Fallopian tube (tissue), 1 donor: ENCODE measurements around the genes HADHB, KCNK3, MAPRE3, TCF23, ZNF513, PPM1G and ZNF512.

- PRO-cap = bidirectional peak, plus-strand start at chr2:26244968, minus-strand start at chr2:26244604; unidirectional peak, plus-strand start at chr2:26245133; unidirectional peak, plus-strand start at chr2:26245162
Measured at GRCh38 chr2:26244535-26245684, at the start of gene HADHB. HADHB (plus strand) TSS chr2:26244939.

GRCh38 chr2:26503166-26504029 lies 55.2 kb downstream of the OTOF start:
- PRO-cap = unidirectional peak, plus-strand start at chr2:26503711

DNA sequence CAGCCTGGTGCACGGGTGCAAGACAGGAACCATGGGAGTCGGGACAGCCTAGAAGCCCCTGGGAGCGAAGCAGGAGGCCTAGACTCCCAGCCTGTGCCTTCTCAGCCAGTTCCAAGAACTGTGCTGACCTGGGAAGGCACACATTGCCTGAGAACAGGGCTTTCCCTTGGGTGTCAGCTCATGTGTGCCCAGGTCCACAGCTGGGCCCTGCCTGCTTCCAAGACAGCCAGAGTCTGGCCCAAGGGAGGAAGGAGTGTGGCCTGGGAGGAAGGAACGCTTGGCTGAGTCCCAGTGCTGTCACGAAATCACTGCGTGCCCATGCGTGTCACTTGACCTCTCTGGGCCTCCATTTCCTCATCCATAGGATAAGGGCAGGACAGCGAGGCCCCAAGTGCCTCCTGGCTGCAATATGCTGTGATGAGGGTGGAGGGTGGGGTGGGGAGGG lies 732 bp upstream of the KCNK3 start:
- PRO-cap = no peak

- PRO-cap = bidirectional peak, plus-strand start at chr2:26692781, minus-strand start at chr2:26692505
Measured at GRCh38 chr2:26692599-26693237, at the start of gene KCNK3. KCNK3 (plus strand) TSS chr2:26692722.

DNA sequence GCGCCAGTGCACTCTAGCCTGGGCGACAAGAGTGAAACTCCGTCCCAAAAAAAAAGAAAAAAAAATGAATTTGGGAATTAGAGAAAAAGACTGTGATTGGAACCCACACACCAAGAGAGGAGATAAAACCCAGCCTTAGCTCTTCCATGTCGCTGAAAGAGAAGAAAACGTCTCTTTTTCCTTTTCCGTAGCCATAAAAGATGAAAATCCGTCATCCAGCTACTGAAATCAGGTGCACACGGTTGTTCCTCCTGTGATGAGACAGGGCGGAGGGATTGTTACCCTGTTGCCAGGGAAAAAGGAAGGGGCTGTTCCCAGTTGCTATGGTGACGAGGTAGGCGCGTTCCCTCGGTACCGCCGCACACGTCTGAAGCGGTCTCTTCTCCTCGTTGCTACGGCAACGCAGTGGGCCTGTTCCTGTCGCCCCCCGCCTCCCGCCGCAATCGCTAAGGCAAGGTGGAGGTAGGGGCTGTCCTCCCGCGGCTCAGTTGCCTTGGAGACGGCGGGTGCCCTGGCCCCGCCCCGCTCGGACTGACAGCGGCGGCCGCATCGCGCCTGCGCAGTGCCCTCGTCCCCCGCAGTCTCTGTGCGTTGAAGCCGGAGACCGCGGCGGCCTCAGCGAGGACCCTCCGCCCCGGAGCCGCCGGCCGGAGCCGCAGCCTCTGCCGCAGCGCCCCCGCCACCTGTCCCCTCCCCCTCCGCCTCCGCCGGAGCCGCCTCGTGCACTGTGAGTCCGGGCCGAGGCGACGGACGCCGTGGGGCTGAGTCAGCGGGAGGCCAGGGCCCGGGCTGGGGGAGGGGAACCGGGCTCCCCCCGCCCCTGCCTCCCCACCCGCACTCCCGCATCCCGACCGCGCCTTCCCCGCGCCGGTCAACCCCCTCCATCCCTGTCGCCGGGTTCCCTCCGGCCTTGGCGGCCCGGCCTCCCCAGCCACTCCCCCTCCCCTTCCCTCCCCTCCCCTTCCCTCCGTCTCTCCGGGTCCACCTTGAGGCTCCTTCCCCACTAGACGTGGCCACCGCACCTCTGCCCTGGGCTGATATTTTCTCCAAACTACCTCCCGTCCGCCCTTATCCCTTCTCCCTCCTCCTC lies at the start of gene MAPRE3:
Gene MAPRE3 (plus strand): TSS at position 562 of the 1,090 bp plus-strand sequence.
- PRO-cap = bidirectional peak, plus-strand start at position 332 of the sequence, minus-strand start at position 263 of the sequence; bidirectional peak, plus-strand start at position 562 of the sequence, minus-strand start at position 448 of the sequence

- PRO-cap = no peak
Measured at GRCh38 chr2:27023884-27024565, 8.7 kb upstream of the TMEM214 start.

DNA sequence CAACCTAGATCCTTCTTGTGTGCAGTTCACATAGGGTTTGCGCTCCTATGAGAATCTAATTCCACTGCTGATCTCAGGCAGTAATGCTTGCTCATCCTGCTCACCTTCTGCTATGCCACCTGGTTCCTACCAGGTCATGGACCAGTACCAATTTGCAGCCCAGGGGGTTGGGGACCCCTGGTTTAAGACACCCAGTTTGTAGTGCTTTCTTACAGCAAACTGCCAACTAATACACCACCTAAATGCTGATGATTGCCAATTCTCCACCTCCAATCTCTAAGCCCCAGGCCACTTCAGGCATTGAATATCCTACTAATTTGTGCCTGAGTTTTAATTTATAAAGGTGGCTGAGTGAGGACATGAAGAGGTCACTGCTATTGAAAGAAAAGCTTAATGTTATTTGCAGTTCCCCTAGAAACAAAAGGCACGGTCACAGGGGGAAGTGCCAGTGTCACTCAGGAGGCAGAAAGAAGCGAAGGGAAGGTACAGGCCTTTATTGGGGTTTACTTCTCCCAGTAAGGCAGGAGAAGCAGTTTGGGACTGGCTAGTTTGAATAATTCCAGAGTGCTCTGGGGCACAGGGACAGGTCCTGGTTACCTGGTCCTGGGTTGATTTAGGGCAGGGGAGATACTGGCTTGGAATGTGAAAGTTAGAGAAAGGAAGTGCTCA lies 1.8 kb upstream of the ABHD1 start:
- PRO-cap = no peak

DNA sequence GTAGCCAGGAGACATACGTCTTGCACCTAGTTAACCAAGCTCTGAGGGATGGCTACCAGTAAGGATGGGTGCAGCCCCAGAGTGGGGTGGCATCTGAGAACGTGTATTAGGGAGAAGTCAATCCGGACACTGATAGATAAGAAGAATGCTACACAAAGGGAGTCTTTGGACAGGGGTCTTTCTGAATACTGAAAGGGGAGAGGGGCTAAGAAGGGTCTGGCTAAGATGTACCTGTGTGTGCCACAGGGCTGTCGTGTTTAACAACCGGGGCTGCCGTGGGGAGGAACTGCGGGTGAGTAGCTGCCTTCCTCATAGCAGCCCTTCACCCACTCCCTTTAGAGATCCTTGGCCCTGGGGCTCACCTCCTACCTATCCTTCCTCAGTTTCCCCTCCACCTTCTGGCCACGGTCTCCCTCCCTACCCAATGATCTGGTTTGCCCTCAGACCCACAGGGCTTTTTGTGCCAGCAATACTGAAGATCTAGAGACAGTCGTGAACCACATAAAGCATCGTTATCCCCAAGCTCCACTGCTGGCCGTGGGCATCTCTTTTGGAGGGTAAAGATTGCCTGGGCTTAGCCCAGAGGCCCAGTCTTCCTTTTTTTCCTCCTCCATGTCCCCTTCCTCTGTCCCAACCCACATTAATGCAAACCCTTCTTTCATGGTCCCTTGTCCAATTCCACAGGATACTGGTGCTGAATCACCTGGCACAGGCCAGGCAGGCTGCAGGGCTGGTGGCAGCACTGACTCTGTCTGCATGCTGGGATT lies 5.2 kb downstream of the PREB start:
- PRO-cap = no peak

- PRO-cap = bidirectional peak, plus-strand start at chr2:27149030, minus-strand start at chr2:27148862
Measured at GRCh38 chr2:27148574-27149393, at the start of gene TCF23. TCF23 (plus strand) TSS chr2:27149004.

DNA sequence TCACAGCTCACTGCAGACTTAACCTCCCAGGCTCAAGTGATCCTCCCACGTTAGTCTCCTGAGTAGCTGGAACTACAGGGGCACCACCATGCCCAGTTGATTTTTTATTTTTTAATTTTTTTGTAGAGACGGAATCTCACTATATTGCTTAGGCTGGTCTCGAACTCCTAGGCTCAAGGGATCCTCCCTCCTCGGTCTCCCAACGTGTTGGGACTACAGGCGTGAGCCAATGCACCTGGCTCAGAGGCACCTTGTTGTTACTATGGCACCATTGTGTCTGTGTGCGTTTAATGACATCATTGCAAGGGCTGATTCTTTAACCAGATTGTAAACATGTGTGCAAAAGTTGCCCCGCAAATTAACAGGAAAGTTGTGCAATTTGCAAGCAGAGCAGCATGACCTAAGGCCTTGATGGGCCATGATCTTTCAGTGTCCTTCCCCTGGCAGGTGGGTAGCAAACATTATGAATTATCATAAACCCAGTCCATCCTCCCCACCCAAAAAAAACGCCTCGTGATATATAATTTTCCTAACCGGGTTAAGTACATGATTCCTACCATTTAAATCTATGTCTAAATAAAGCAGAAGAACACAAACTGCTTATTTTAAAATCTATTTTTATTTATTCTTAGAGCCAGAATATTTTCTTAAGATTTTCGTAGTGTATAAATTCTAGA lies 22.7 kb downstream of the TCF23 start:
- PRO-cap = no peak

DNA sequence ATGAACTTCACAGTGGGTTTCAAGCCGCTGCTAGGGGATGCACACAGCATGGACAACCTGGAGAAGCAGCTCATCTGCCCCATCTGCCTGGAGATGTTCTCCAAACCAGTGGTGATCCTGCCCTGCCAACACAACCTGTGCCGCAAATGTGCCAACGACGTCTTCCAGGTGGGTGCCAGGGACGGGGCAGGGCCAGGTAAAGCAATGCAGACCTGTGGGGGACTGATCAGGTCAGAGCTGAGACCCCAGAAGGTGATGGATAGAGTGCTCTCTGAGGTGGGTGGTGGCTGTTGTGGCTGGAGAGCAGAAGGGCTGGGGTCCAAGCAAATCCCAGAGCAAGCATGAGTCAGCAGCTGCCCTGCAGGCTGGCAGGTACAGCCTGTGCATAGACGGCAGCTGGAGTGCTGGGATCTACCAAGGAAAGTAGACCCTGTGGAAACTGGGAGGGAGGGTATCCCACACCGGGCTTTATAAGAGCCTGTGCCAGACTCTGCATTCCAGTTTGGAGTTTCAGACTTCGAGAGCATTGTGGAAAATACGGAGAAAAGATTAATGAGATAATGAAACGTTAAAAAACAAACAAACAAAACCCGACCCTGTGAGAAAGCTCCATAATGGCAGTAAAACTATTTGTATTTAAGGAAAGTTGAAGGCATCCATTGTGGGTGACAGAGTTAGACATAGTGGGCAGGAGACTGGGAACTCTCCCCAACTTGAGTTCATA lies 665 bp downstream of the TRIM54 start:
- PRO-cap = no peak

- PRO-cap = bidirectional peak, plus-strand start at chr2:27356288, minus-strand start at chr2:27356148; bidirectional peak, plus-strand start at chr2:27356558, minus-strand start at chr2:27356455
Measured at GRCh38 chr2:27355769-27356626, 566 bp downstream of the GTF3C2 start.

- PRO-cap = no peak
Measured at GRCh38 chr2:27373052-27373435, 2.6 kb downstream of the SNX17 start.

DNA sequence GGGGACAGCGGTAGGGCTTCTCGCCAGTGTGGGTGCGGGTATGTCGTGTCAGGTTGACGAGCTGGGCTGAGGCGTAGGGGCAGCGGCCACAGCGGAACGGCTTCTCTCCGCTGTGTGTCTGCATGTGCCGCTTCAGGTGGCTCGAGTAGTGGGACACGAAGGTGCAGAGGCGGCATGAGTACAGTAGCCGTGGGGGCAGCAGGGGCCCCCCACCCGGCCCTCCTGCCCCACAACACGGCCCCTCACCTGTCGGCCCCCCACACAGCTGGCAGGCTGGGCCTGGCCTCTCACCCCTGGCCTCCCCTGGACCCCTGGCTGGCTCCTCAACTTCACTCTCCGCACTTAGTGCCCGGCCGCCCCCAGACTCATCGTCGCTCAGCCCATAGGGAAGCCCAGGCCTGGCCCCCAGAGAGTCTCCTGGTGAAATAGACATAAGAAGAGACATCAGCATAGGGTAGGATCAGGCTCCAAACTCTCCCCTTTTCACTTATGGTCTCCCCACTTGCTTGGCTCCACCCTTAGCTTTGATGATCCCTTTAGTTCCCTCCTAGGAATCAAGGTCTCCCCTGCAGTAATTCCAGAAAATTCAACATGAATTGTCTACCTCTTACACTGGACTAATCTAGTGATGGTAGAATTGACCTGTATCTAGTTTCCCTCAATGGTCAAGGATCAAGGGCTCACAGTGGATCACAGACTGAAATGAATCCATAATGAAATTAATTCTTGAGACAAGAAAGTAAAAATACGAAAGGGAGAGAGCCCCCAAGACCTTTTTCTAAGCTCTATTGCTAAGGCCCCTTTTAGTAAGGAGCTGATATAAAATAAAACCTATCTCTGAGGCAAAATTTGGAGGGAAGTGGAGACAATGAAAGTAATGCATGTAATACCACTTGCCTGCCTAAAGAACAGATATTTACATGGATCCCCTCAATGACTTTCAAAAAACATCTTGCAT lies 1.6 kb downstream of the ZNF513 start:
- PRO-cap = no peak

GRCh38 chr2:27380057-27381128 lies at the start of gene ZNF513:
ZNF513 (minus strand) TSS chr2:27380734.
- PRO-cap = unidirectional peak, plus-strand start at chr2:27380411; bidirectional peak, plus-strand start at chr2:27380887, minus-strand start at chr2:27380744

- PRO-cap = bidirectional peak, plus-strand start at chr2:27409729, minus-strand start at chr2:27409591
Measured at GRCh38 chr2:27408588-27409971, at the start of gene PPM1G. PPM1G (minus strand) TSS chr2:27409591.

- PRO-cap = bidirectional peak, plus-strand start at chr2:27583006, minus-strand start at chr2:27582865
Measured at GRCh38 chr2:27582429-27583286, at the start of gene ZNF512. ZNF512 (plus strand) TSS chr2:27583042.

- PRO-cap = no peak
Measured at GRCh38 chr2:27583360-27583971, 624 bp downstream of the ZNF512 start.

GRCh38 chr2:27622604-27623168 lies 6.1 kb downstream of the CCDC121 start:
- PRO-cap = no peak

DNA sequence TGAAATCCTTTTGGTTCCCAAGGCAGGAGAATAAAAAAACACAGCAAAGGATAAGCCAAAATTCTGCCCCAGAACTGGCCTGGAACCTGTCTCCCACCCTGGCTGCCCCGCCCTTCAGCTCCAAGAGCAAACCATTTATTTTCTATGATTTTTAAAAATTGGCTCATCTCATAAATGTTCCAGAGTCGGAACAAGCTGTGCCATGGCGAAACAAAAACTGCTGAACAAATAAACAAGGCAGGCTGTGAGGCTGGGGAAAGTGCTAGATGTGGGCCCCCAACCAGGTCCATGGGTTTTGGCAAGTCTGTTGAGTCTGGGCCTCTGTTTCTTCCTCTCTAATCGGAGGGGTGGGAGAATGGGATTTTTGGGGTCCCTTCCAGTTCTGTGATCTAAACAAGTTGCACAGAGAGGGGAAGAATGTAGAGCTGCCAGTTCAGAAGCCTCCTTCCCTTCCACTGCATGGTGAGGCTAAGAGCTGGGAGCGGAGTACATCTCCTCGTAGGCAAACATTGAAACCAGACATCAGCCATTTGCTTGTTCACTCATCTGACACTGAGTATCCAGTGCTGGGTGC lies 44.3 kb downstream of the SLC4A1AP start:
- PRO-cap = no peak